Neural progenitor cell (in vitro differentiated cells): ENCODE results near the genes DRC3 and EVPLL.

DNA sequence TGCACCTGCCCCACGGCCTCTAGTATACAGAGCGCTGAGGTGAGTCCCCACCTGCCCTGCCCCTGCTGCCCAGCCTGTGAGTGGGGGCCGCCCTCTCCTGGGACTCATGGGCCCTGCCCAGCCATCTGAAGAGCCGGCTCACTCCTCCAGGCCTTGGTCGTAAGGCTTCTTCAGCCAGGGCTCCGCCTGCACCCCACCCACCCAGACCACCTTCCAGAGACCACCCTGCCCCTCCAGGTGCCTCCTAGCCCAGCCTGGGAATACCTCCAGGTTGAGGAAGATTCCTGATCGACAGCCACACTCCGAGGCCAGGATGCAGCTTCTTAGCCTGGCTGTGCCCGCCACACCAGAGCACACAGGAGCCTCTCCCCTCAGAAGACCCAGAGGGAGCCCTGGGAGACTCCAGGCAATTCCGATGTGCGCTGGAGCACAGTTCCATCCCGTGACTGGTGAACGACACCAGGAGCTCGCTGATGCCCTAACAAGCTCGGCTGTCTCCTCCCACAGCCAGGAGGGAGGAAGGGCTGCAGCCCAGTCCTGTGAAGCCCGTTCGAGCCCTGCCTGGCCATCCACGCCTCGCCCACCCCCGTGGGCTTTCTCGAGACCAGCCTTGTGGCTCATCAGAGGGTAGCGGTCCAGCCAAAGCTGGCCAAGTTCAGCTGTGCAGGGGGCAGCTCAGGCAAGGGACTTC lies 21.7 kb upstream of the RASD1 start:
- RAMPAGE, long total RNA = no peak

DNA sequence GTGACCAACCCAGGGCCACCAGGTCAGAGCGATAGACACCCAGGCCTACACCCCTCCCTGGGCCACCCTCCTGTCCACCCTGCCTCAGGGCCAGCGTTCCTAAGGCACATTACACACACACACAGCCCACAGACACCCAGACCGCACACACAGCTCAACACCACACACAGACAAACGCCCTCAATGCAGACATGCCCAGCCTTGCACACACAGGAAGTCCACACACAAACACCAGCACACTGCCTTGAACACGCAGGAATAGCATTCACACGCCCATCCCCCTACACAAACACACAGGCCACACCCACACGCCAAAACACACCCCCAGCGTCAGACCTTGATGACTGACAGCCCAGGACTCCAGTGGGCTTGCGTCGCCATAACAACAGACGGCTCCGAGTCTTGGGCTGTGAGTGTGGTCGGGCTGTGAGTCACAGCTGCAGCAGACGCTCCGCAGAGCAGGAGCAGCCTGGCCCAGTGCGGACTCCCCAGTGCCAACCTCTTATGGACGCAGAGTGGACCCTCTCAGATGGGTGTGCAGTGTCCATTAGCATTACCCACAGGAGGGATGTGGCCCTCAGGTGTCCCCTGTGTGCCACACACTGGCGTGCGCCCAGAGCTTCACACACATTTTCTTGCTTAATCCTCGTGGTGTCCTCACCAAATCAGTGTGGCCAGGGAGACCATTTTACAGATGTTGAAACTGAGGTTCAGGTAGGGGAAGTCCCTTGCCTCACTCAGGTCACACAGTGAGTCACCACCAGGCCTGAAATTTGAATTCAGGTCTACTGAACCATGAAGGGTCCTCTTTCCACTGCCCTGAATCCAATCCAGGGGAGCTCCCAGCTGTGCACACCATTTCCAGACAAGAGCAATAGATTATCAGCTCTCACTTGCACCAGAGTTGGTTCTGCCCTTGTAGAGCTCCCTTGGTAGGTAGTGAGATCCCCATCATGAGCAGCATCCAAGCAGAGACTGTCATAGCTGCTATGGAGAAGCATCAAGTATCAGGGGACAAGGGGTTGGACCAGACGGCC lies 17.8 kb upstream of the RAI1 start:
- RAMPAGE, long total RNA = no peak

- RAMPAGE, long total RNA = no peak
Measured at GRCh38 chr17:17701296-17701678, 20.0 kb downstream of the RAI1 start.

DNA sequence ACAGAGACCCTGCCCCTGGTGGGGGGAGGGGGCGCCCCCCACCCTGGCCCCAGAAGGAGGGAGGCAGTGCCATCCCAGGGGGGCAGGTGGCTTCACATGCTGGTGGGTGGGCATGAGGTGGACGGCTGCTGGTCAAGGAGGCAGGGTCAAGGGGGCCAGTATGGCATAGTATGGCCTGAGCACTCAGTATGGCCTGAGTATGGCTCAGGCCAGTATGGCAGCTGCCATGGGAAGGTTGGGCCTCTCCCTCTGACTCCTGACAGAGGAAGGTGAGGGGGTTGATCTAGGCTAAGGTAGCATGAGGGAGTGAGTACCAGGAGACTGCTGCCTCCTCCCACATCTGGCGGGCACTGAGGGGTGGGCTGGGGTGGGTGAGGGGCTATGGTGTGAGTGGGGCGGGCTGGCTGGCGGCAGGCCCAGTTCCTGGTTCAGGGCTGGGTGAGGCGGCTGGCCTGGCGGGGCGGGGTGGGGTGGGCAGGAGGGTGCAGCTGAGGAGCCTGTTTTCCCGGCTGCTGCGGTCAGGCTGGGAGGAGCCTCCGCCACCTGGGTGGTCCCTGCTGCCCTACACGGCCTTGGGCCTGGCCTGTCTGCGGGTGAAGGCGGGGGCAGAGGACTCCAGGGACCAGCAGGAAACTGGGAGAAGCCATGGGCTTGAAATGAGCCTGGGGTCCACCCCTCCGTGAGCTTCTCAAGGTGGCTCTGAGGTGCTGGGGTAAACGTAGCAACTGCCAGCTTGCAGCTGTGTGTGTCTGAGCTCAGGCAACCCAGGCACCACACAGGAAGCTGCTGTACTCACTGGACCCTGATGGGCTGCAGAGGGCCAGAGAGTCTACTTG lies 56.9 kb downstream of the RAI1 start:
- RAMPAGE, long total RNA = no peak

DNA sequence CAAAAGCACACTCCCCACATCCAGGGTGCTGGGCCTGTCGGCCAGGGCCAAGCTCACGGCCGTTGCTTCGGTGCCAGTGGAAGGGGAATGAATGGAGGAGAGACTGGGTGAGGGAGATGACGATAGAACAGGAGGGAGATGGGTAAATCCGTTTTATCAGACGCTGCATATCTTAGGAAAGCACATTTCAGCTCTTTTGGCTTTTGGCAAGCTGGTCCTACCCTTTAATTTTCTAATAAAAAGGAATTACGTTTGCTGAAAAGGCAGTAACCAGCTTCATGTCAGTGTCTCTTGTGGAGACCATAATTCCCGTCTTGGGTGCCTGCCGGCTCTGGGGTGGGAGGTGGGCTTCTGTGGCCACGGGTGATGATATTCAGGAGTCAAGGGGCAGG lies 60.5 kb downstream of the RAI1 start:
- RAMPAGE, long total RNA = no peak

GRCh38 chr17:17748829-17749766 lies 67.8 kb downstream of the RAI1 start:
- RAMPAGE, long total RNA = no peak

- RAMPAGE, long total RNA = no peak
Measured at GRCh38 chr17:17755053-17755743, 73.9 kb downstream of the RAI1 start.

GRCh38 chr17:17774229-17774989 lies 62.4 kb downstream of the SREBF1 start:
- RAMPAGE, long total RNA = no peak

DNA sequence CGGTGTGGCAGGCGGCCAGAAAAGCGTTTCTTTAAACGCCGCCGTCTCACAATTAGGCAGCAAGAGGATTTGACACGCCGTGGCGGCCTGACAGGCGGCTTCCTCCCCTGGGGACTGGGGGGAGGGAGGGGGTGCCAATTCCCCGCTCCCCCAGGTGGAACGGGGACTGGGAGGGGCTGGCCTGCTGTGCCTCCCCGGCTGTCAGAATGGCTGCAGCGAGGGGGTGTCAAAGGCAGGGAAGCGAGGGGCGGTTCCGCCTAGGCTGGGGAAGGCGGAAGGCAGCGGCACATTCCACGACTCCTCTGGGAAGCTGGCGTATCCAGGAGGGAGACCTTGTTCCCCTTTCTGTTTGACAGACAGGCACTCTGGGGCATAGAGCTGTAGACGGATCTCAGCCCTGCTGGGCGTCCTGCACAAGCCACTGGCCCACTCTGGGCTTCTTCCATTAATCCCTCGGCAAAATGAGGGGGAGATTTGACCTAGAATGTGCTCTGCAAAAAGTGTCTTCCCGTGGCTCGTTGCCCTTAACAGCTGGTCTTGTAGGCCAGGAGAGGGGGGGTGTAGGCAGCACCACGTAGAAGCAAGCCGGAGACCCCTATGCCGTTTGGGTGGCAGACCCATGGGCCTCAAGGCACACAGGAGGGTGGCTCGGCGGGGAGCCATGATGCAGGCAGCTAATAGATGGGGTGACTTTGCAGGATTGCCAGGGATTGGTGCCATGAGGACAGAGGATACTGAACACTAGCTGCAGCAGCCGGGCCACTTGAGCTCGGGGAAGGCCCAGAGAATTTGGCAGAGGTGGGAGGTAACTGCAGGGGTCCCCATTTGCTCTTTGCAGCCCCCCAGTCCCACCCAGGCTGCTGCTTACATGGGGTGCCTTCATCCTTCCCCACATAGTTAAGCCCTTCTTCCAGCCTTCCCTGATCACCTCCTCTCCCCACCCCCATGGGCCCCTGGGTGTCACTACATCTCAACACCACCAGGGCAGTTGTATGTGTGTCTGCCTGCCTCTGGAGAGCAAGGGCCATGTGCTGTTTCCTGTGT lies 52.4 kb downstream of the SREBF1 start:
- RAMPAGE, long total RNA = no peak

DNA sequence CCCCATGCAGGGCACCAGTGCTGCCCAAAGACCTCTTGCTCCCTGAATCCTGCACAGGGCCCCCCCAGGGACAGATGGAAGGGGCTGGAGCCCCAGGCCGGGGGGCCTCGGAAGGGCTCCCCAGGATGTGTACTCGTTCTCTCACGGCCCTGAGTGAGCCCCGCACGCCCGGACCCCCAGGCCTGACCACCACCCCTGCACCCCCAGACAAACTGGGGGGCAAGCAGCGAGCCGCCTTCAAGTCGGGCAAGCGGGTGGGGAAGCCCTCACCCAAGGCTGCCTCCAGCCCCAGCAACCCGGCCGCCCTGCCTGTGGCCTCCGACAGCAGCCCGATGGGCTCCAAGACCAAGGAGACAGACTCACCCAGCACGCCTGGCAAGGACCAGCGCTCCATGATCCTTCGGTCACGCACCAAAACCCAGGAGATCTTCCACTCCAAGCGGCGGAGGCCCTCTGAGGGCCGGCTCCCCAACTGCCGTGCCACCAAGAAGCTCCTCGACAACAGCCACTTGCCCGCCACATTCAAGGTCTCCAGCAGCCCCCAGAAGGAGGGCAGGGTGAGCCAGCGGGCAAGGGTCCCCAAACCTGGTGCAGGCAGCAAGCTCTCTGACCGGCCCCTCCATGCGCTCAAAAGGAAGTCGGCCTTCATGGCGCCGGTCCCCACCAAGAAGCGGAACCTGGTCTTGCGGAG lies 40.7 kb downstream of the SREBF1 start:
- RAMPAGE, long total RNA = no peak

- RAMPAGE, long total RNA = no peak
Measured at GRCh38 chr17:17818410-17818638, 18.5 kb downstream of the SREBF1 start.

GRCh38 chr17:17818639-17819498 lies 17.9 kb downstream of the SREBF1 start:
- RAMPAGE, long total RNA = no peak

DNA sequence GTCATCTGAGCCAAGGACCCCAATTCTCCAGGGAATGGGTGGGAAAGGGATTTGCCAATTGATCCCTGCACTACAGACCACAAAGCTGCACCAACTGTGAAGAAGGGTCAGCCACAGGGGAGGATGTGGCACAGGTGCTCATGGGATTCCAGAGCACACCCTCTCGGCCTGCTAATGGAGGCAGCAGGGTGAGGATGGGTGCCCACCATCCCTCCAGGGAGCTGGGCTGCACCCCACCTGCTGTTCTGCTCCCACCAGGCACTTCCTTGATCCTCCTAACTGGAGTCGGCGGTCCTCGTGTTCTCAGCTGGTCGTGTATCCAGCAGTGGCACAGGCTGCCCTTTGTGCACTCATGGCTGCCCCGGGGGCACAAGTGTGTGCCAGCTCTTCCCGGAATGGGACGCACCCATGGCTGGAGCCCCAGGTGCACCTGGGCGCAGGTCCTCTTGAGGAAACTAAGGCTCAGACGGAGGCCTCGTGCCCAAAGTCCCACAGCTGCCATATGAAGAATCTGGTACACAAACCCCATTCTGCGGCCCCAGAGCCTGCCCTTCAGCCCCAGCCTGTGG lies 9.5 kb downstream of the SREBF1 start:
- RAMPAGE, long total RNA = no peak

DNA sequence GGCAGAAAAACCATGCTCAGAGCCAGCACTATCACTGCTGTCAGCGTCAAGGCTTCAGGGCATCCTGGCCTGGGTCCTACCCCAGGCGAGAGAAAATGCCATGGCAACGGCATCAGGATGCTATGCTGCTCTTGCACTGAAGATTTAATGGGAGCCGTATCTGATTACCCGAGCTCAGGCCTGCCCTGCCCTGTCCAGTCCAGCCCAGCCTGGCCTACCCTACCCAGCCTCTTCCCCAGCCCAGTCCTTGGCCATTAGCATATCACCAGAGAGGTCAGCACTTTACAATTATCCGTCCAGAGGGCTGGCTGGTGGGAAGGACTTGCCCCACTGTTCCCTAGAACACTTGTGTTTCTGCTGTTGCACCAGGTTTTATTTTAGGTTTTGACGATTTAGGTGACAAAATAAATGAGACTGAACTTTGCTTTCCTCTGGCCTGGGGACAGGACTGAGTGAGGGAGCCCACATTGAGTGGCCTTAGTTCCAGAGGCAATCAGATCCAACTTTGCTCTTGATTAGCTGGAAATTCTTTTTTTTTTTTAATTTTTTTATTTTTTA lies 61.0 kb downstream of the TOM1L2 start:
- RAMPAGE, long total RNA = no peak

- RAMPAGE, long total RNA = no peak
Measured at GRCh38 chr17:17972174-17973205, at the start of gene DRC3. Gene DRC3 (plus strand): TSS chr17:17972862.

DNA sequence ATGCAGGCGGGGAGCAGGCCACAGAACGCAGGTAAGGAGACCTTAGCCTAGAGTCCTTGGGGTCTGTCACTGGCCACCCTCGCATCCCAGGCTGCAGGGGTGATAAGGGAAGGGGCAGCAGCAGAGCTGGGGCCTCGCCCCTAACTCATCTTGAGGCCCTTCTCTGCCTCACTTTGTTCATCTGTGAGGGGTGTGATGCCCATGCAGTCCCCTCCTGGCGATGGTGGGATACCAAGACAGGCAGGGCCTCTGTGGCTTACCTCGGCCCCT lies 173 bp downstream of the MYO15A start:
- RAMPAGE, long total RNA = no peak

GRCh38 chr17:18117451-18117912 lies 8.9 kb downstream of the MYO15A start:
- RAMPAGE, long total RNA = no peak

- RAMPAGE, long total RNA = no peak
Measured at GRCh38 chr17:18138220-18138856, 29.8 kb downstream of the MYO15A start.

DNA sequence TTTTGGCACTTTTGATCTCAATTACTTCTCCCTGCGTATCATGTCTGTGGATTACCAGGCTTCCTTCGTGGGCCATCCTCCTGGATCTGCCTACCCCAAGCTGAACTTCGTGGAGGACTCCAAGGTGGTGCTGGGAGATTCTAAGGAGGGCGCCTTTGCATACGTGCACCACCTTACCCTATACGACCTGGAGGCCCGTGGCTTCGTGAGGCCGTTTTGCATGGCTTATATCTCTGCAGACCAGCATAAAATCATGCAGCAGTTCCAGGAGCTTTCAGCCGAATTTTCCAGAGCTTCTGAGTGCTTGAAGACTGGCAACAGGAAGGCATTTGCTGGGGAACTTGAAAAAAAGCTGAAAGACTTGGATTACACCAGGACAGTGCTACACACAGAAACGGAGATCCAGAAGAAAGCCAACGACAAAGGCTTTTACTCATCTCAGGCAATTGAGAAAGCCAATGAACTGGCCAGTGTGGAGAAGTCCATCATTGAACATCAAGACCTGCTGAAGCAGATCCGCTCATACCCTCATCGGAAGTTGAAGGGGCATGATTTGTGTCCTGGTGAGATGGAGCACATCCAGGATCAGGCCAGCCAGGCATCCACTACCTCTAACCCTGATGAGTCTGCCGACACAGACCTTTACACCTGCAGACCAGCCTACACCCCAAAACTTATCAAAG lies 1.1 kb downstream of the SMCR8 start:
- RAMPAGE, long total RNA = no peak

DNA sequence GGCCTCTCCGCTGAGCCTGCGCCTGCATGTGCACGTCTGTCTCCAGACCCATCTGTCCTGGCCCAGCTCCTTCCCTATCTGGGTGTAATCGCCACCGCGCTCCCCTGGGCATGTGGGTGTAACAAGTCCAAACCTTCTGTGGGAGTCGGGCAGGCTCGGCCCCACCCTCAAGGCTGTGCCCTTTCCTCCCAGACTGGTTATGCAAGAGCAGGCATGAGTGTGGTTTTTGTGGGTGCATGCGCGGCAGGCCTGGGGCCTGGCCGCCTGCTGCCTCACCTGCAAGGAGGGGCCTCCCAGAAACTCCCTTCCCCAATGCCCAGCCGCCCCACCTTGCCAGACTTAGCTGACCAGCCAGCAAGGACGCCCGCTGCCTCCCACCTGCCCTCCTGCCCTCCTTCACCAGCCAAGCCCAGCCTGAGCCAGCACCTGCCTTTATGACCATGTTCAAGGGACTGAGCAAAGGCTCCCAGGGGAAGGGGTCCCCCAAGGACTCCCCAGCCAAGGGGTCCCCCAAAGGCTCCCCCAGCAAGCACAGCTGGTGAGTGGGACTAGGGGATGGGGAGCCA lies at the start of gene EVPLL:
Gene EVPLL, plus strand, starts transcription at position 333 of the 566 bp plus-strand sequence.
- RAMPAGE, long total RNA = no peak